Daoy (cell line): ENCODE measurements around a stretch of chr7.

- RAMPAGE, long total RNA: no peak
Observed at GRCh38 chr7:150949559-150950292, 28.4 kb downstream of the KCNH2 start.

GRCh38 chr7:150975608-150976108 is 2.5 kb downstream of the KCNH2 start:
- RAMPAGE, long total RNA: no peak

- RAMPAGE, long total RNA: no peak
Observed at GRCh38 chr7:151012797-151013311, 11.4 kb downstream of the ATG9B start.

- RAMPAGE, long total RNA: no peak
Observed at GRCh38 chr7:151058611-151059023, 772 bp upstream of the SLC4A2 start.

GRCh38 chr7:151073991-151074804 is 6.4 kb downstream of the FASTK start:
- RAMPAGE, long total RNA: no peak

GRCh38 chr7:151113260-151114273 is 27.3 kb downstream of the AGAP3 start:
- RAMPAGE, long total RNA: no peak

- RAMPAGE, long total RNA: no peak
Observed at GRCh38 chr7:151119770-151120809, 33.8 kb downstream of the AGAP3 start.

DNA sequence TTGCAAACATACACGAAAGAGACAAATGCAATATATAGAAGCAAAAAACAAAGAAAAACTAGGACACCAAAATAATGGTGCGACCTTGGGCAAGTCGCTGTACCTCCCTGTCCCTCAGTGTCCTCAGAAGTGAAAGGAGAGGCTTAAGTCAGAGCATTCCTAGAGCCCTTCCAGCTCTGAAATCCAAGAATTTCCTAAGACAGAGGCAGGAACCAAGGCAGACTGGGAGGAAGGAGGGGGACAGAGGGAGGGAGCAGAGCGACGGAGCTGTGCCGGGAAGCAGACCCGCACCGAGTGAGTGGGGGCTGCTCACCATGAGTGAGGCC is 4.4 kb upstream of the SMARCD3 start:
- RAMPAGE, long total RNA: no peak

GRCh38 chr7:151405450-151406067 is 4.3 kb downstream of the WDR86 start:
- RAMPAGE, long total RNA: no peak

DNA sequence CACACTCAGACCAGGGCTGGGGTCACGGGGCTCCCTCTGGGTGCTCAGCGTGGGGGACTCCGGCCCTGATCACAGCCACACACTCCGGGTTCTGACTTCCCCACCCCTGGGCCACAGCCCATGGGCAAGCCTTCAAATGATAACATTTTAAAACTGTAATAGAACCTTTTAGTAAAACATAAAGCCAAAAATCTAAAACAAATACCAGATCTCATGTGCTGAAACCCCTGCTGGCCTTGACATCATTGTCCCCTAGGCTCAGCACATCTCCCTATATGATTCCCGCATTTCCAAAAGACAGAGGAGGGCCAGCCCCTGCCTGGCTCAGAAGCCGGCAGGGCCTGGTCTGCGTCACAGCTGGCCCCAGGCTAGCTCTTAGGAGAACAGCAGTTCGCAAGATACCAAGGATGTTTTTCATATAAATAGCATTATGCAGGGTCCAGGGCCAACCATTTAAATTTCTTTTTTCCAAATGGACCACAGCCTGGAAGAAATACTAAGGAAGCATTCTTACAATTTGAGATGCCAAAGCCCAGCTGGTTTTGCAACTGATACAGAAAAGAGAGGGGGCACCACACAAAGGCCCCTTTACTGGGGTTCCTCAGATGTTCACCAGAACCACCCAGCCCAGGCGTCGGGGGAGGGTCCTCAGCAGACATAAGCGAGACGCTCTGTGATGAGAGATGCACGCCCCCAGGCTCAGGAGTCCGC is 3.2 kb downstream of the CRYGN start:
- RAMPAGE, long total RNA: no peak

DNA sequence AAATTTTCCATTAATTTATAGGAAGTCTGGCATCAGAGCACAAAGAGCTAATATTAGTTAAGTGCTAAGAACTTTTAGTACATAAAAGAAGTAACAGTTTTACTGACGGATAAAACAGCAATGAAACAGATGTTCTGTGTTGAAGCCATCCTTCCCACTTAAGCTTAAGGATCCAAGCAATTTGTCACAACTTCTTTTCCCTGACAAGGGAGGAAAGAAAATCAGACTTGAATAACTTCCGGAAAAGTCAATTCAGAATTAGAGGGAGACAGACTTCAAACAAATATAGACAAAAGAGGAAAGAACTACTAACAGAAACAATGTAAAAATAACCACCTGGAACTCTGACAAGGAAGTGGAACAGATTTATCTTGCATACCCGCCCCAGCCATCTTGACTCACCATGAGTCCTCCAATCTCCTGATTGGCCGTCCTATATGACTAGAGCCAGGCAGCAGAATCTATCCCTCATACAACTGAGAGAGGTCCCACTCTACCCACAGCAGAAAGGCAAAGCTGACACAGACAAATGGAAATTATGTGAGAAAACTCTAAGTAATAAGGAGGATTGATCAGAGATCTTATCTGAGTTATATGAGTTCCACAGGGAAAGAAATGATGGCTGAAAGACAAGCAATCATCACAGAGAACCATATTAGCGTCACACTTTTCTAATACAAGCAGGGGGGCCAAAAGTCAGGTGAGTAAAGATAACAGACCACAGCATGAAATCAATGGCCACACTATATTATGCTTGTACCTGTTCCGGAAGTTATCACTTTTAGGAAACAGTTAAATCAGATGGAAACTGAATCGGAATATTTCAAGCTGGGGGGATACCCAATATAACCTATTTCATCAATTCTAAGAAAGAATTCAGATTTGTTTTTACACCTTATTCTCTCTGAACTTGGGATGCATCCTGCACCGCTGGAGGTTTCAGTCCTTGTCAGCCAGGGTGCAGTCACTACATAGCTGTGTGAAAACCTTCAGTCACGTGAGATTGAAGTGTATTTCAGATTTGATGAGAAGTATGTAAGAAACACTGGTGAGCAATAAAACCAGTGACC is 34.2 kb downstream of the RHEB start:
- RAMPAGE, long total RNA: no peak

- RAMPAGE, long total RNA: no peak
Observed at GRCh38 chr7:151494926-151495453, 24.7 kb downstream of the RHEB start.

GRCh38 chr7:151560199-151560669 is 40.5 kb upstream of the RHEB start:
- RAMPAGE, long total RNA: no peak

- RAMPAGE, long total RNA: no peak
Observed at GRCh38 chr7:151628715-151629216, 109.1 kb upstream of the RHEB start.

GRCh38 chr7:151647621-151648425 is 128.1 kb upstream of the RHEB start:
- RAMPAGE, long total RNA: no peak

DNA sequence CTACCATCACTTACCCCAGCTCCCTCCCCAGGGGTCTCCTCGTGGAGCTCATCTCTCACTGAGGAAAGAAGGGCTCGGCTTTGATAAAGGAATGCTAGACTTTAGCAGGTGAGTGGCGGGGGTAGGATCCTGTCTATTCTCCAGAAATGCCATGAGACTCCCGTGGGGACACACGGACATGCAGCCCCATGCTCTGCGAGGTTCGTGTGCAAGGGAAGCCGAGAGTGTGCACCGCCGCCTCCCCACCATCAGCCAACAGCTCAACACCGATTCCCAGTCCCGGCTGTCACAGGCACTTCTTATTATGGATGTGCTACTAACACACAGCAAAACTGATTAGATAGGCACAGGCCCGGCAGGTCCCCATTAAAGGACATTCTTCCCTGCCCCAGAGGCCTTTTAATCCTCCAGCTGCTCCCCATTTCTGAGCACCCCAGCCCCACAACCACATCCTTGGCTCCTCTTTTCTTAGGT is 154.4 kb downstream of the PRKAG2 start:
- RAMPAGE, long total RNA: no peak

GRCh38 chr7:151725111-151725502 is 151.8 kb downstream of the PRKAG2 start:
- RAMPAGE, long total RNA: no peak

DNA sequence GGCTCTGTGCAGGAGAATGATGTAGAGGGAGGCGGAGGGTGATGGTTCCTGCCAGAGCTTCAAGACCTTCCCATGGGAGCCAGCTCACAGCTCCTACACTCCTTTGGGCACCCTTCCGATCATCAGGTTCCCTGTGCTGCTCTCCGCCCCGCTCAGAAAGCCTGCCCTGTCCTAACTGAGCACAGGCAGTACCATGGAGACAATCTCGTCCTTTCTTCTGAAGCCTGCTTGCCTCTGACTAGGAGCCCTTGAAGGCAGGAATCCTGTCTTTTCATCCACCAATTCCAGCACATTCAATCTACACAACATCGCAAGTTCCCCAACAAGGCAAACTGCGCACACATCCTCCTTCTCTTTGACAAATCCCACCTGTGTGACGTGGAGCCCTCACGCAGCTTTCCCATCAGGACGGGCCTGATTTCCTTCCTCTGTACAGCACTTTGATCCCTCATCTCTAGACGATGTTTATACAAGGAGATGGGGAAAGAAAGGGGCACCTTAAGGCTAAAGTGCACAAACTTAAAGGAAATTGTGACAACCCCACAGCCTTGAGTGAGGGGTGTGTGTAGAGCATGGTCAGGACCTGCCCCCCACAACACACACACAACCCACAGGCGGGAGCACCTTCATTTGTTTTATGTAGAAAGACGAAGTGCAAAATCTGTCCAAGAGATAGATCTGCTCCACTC is 97.3 kb downstream of the PRKAG2 start:
- RAMPAGE, long total RNA: no peak

- RAMPAGE, long total RNA: no peak
Observed at GRCh38 chr7:151790824-151791489, 86.0 kb downstream of the PRKAG2 start.

- RAMPAGE, long total RNA: no peak
Observed at GRCh38 chr7:151825999-151826375, 50.9 kb downstream of the PRKAG2 start.